Hematopoietic multipotent progenitor cell (in vitro differentiated cells): ENCODE measurements around a stretch of chr2.

GRCh38 chr2:30361629-30362931 lies 85.0 kb upstream of the LCLAT1 start:
- CAGE, long polyA plus RNA = no peak

GRCh38 chr2:30412149-30412880 lies 34.7 kb upstream of the LCLAT1 start:
- CAGE, long polyA plus RNA = no peak

DNA sequence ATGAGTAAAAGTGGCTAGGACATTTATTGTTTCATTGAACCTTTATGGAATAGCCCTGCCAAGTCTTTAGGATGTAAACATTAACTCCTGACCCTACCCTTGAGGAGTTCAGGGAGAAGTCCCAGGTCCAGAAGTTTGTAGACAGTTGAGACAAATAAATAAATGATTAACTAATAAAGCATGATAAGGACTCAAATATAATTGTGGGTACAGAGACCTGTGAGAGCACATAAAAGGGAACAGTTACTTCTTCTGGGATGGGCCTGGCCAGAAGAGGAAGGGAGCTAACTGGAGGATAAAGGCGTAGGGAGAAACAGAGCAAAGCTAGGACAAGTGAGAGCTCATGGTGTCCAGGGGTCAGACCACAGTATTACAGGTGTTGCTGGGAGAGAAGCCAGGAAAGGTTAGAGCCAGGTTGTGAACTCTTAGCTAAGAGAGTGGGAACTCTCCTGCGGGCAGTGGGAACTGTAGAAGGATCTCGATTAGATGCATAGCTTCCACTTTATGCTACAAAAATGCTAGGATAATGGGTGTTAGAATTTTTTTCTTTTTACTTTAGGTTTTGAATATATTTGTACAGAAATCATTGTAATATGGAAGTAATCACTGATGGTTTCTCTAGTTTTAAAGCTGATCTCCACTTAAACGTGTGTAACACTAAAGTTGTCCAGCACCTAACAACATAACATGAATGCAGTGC lies 3.1 kb downstream of the LCLAT1 start:
- CAGE, long polyA plus RNA = no peak

GRCh38 chr2:30611445-30612170 lies 164.6 kb downstream of the LCLAT1 start:
- CAGE, long polyA plus RNA = no peak

- CAGE, long polyA plus RNA = no peak
Measured at GRCh38 chr2:30808793-30809454, 1.7 kb upstream of the CAPN13 start.

DNA sequence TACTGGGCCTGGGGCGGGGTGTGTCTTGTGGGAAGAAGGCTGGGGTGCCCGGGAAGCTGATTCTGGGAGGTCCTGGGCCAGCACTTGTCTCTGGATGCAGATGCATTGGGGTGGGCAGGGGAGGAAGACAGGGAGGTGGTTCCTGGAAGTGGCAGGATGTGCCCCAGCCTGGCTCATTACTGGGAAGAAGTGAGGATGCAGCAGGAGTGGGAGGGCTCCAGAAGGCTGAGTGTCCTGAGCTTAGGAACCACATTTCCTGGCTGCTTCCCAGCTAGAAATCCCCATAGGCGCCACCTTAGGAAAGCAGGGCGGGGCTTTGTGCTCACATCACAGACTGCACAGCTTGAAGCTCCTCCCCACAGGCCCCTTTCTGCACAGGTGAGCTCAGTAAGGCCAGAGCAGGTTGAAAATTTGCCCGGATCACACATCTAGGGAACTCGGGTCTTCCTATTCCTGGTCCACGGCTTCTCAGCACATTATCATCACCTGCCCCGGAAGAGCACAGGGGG lies 19.8 kb downstream of the EHD3 start:
- CAGE, long polyA plus RNA = no peak

DNA sequence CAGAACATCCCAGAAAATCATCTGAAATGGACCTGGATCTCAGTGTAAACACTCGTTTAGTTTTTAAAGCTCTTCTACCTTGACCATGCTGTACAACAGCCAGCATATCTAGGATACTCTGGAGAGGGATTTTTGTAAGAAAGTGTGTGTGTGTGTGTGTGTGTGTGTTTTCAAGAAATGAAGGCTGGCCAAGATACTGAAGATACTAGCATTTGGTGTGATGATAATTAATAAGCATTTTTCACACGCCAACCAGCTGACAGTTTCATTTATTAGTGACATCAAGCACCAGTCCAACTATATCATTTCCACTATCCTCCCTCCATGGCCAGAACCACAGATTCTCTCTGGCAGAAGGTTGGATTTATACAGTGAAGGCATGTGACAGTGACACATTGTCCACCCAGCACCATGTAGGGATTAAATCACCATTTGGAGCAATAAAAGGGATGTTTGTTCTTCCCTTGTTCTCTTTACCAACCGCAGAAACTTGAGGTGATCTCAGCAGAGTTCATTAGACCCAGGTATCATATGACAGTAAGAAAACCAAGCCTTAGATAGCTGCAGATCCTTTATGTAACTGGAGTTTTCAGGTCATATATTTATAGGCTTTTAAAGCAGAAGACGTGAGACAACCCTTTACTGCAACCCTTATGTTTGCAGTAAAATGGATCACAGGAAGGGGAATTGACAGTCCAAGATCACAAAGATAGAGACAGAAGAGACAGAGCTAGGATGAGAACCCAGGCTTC lies 80.3 kb downstream of the XDH start:
- CAGE, long polyA plus RNA = no peak

DNA sequence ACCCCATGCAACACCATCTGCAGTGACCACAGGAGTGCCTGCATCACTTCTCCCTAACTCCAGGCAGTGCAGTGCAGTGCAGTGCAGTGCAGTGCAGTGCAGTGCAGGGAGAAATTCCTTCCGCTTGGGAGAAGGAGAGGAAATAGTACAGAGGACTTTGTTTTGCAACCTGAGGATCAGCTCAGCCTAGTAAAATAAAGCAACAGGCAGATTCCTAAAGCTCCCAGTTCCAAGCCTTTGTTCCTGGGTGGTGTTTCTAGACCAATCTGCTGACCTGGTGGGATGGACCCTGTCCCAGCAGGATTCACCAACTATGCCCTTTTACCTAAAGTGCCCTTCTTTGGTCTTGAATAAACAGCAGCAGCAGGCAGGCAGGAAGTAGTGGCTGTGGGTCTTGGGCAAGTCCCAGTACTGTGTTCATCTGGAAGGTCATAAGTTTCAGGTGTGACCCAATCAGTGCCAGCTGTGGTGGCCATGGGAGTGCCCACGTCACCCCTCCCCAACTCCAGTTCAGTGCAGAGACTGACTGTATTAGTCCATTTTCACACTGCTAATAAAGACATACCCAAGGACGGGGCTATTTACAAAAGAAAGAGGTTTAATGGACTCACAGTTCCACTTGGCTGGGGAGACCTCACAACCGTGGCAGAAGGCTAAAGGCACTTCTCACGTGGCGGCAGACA lies 148.2 kb upstream of the SRD5A2 start:
- CAGE, long polyA plus RNA = no peak

GRCh38 chr2:31876071-31877021 lies 134.5 kb downstream of the MEMO1 start:
- CAGE, long polyA plus RNA = no peak

DNA sequence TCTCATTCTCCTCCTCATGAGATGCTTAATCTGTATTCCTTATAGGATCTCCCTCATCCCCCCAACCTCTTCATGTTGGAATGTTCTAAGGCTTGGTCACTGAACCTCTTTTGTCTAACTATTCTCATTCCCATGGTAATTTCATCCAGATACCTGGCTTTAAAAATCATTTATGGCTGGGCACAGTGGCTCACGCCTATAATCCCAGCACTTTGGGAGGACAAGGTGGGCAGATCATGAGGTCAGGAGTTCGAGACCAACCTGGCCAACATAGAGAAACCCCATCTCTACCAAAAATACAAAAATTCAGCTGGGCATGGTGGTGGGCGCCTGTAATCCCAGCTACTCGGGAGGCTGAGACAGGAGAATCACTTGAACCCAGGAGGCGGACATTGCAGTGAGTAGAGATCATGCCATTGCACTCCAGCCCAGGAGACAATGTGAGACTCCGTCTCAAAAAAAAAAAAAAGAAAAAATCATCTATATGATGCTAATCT lies 12.4 kb downstream of the MEMO1 start:
- CAGE, long polyA plus RNA = no peak

GRCh38 chr2:32010368-32010695 lies 476 bp downstream of the MEMO1 start:
- CAGE, long polyA plus RNA = no peak

DNA sequence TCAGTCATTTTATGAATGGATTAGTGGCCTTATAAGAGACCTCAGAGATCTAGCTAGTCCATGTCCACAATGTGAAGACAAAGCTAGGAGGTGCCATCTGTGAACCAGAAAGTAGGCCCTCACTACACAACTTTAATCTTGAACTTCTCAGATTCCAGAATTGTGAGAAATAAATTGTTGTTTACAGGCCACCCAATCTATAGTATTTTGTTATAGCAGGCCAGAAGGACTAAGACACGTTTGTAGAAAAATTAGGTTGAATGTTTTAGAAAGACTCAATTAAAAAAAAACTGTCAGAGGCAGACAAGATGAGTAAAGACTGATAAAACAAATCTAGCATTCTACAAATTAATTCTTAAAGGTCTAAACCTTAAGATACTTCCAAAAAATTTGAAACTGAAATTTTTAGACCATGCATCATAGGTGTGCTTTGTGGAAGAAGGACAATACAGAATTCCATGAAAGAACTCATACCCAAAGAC lies 7.1 kb upstream of the MEMO1 start:
- CAGE, long polyA plus RNA = no peak

- CAGE, long polyA plus RNA = no peak
Measured at GRCh38 chr2:32166062-32167000, 667 bp downstream of the SLC30A6 start.

GRCh38 chr2:32328831-32329629 lies 27.8 kb upstream of the BIRC6 start:
- CAGE, long polyA plus RNA = no peak

- CAGE, long polyA plus RNA = no peak
Measured at GRCh38 chr2:32428199-32428626, 71.4 kb downstream of the BIRC6 start.

DNA sequence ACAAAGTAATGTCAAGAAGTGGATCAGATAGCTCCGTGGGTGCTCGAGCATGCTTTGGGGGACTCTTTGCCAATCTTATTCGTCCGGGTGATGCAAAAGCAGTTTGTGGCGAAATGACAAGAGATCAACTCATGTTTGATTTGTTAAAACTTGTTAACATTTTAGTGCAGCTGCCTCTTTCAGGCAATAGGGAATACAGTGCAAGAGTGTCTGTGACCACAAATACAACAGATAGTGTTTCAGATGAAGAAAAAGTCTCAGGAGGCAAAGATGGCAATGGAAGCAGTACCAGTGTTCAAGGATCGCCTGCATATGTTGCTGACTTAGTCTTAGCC lies 128.2 kb upstream of the TTC27 start:
- CAGE, long polyA plus RNA = no peak

GRCh38 chr2:32574785-32575500 lies 52.9 kb upstream of the TTC27 start:
- CAGE, long polyA plus RNA = no peak

GRCh38 chr2:32900593-32900890 lies 46.2 kb upstream of the LTBP1 start:
- CAGE, long polyA plus RNA = no peak

- CAGE, long polyA plus RNA = no peak
Measured at GRCh38 chr2:33133256-33134095, 186.7 kb downstream of the LTBP1 start.

DNA sequence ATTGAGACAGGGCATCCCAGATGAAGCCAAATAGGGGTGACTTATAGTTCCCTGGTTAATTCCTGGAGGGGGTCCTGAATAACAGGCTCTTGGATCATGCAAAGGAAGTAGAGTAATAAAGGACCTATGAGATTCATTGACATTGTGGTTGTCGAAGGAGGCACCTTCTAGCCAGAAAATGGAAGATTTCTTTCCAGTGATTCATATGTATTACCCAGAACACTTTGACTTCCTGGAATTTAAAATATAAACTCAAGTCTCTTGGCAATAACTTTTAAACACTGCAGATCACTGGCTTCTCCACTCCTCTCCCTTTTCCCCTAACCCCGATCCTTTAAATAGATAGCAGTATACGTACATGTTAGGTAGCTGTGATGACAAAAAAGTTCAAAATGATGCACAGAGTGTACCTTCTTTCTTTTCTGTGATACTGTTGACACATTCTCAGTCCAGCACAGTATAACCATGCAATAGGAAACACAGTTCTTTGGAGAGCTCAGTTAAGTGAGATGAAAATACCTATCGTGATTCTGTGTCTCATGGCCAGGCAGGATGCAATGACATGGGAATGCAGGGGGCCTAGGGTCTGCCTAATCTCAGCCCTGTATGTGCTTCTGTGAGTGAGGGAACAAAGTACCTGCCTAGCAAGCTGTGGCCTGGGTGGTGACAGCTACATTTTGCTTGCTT lies 211.9 kb downstream of the LTBP1 start:
- CAGE, long polyA plus RNA = no peak